ENCODE data around the gene UNC5C.

DNA sequence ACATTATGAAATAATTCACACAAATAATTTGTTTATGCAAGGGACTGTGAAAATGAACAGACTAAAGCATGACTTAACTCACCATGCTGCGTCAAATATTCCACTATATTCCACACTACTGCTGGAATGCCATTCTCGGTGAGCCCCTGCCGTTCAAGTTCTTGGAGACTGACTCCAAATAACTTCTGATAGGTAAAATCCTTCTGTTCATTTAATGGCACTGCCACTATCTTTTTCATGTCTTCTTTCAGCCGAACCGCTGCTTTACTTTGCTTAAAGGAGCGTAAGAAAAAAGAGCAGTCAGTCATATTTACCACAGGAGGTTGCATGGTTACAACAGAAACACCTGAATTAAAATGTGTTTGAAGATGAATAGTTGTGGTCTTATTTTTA is 27.6 kb downstream of the FAM13A start:
- PRO-cap, result no peak

- PRO-cap, result no peak
Measured at GRCh38 chr4:89247864-89248440, 59.6 kb downstream of the GPRIN3 start.

GRCh38 chr4:89279601-89280147 is 27.9 kb downstream of the GPRIN3 start:
- PRO-cap, result no peak

DNA sequence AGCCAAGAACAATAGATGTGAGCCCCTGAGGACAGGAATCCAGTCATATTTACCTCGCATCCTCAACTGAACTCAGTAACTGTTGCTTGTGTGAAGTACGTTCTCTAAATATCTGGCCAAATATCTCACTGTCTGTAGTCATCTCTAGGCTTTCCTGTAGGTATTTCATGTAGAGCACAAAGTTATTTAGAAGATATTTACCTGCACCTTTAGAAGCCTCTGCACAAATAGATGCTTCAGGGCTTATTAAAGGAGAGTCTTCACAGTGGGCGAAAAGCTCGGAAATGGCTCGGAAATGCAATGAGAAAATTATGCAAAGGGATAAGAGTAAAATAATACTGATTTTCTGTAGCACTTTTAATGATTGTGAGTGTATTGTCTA is 13.1 kb upstream of the GPRIN3 start:
- PRO-cap, result no peak

DNA sequence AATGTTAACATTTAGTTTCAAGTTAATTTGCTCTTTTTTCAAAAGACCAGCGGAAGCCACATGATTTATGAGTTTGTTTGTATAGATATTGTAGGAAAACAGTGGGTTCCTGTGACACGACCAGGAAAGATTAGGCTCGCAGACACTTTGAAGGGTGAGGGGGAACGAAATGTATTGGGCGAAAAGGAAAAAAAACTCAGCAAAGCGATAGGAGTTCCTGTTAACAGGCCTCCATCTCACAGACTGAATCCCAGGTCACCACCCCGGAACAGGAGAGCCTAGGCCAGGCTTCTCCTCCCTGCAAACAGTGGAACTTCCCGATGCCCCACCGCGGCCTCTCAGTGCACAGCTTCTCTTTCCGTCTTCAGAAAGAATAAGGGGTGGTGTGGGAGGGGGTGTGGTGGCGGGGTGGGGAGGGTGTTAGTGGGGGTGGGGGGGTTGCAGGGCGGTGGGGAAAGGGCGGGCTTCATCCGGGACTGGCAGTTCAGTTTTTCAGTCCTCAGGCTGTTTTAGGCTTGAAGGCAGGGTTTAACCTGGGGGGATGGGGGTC is 181.8 kb upstream of the GPRIN3 start:
- PRO-cap, result no peak

DNA sequence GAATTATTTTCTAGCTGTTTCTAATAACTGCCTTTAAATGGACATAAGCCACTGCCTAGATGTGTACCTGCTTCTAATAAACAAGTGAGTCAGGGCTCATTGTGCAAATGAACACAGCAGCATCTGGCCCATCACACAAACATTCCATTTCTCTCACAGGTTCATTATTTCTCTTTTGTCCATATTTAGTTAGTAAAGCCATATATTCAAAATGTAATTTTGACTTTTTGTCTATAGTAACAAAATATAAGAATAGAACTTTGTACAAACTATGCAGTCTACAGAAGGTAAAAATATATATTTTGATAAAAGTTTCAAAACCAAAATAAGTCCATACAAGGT is 242.5 kb upstream of the GPRIN3 start:
- PRO-cap, result no peak

GRCh38 chr4:94407840-94408205 is 43.9 kb upstream of the PDLIM5 start:
- PRO-cap, result no peak

DNA sequence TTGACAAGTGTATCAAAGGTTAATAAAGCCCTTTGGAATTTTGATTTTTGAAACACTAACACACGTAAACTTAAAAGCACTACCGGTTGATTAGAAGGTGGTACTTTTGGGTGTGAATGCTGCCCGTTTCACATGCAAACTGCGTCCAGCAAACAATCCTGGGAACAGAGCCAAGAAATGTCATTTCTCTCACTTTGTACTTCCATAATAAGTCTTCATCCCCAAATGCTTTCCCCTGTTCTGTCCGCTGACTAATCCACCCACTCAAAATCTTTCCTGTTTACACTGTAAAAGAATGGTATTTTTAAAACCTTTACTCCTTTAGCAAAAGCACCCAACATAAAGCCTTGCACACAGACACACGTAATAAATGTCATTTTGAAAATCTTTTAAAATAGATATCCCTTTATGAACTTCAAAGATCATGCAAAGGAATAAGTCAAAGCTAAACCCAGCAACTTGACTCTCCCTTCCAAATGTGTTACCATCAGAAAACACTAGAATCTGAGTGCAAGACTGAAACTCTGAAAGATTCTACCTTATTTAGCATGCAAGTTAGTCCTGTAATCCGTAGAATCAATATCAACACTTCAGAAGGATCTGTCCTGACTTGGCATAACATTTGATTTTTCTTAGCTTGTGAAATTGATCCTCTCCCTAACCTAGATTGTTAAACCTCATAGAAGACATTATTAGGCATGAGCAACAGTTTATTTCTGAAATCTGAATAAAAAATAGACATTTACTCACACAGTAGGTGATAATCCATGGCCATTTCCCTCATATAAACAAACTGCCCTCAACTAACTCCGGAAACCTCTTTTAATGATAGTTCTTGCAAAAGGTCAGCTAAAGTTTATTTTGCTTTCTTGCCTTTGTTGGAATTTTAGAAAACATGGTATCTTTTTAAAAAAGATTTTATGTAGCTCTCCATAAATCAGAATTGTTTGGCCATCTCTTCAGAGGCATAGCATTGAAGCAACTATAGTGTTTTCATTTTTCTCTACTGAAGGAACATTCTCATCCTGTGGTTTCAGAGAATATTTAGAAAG is 38.8 kb upstream of the PDLIM5 start:
- PRO-cap, result no peak

DNA sequence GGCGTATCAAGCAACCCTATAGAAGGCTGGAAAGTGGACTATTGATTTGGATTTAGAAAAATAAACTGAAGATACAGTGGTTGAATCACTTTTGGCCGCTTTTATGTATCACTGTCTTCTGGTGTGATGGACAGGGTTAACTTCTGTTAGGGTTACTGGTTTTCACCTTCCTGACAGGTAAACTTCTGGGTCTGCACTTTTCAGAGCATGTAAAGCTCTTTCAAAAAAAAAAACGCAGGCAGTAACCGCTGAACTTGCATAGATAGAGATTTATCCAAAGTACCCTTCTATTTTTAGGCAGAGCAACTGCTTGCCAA is 488 bp upstream of the PDLIM5 start:
- PRO-cap, result no peak

- PRO-cap, result no peak
Measured at GRCh38 chr4:94526306-94526750, 74.6 kb downstream of the PDLIM5 start.

- PRO-cap, result no peak
Measured at GRCh38 chr4:94535357-94535808, 83.6 kb downstream of the PDLIM5 start.

DNA sequence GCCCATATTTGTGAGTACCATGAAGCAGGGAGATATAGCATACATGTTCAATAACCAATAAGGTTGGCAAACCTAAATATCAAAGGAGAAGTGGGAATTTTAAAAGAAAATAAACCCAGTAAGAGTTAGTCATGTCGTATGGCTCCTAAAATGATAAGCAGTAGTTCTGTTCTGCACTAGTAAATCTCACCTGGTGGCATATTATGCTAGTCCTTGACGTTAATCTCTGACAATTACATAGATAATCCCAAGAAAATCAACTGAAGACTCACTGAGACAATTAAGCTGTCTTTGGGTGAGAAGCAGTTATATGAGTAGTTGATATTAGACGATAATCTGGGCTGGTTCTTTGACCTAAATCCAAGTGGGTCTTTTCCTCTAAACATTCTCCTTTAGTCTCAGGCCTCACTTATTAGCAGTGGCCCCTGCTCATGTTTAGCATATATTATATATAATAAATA is 146.4 kb downstream of the PDLIM5 start:
- PRO-cap, result no peak

DNA sequence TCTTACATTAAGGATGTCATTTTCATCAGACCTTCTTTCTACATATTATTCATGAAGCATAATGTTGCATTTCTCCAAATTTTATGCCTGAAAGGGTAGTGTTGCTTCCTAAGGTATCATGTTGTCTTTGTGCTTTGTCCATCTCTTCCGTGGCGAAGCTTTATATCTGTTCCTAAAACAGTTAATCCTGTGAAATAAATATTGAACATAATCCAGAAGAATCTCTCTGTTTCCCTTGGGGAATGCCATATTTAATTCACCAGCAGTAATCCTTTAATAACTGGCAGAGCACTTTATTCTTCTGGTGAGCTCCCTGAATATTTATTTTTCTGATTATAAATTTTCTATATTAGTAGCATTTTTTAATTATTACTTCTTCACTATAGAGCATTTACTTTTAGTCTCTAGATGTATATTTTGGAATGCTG is 91.0 kb upstream of the BMPR1B start:
- PRO-cap, result no peak

DNA sequence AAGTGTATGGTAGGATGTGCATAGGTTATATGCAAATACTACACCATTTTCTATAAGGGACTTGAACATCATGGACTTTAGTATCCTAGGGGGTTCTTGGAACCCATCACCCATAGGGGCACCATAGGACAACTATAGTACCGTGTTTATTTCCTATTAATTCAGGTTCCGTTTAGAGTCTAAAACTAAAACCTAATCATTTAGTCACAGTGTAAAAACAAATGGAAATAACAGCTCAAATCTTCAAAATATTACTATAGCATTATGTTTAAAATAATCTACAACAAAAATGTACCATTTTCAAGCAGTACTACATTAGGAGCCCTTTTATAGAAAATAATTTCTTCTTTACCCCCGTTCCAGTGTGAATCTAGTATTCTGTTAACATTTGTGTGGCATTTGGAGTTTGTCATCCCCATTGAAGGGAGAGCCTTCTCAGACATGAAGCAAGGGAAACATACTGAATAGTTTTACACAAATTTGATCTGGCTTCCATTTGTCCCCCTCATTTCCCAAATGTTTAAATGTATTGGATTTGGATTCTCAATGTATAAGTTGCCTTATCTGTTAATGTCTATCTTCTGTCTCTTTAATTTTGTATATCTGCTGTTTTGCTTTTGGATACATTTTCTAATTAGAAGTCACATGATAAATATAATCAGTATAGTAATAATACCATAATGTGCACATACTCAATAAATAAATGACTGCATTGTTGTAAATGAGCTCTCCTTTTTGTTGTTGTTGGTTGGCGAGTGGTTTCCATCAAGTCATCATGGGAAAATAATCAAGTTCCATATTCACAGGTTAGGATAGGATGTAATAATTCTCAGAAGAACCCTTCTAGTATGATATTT is 90.0 kb upstream of the BMPR1B start:
- PRO-cap, result no peak

DNA sequence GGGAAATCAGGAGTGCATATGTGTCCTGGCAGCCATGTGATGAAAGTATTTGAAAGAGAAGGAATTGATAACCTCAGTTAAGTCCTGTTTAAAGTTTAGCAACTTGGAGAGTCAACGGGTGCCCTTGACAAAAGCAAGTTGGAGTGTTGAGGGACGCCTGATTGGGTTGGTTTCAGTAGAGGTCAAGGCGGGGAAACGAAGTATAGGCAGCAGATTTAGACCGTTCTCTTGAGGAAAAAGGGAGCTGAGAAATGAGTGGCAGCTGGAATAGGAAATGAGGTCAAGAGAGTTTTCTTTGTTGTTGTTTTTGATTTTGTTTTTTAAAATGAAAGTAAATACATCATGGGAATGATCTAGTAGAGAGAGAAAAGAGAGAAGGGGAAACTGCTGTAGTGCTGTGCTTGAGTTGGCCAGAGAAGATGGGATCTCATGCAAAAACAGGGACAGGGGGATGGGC is 91.5 kb downstream of the BMPR1B start:
- PRO-cap, result no peak

DNA sequence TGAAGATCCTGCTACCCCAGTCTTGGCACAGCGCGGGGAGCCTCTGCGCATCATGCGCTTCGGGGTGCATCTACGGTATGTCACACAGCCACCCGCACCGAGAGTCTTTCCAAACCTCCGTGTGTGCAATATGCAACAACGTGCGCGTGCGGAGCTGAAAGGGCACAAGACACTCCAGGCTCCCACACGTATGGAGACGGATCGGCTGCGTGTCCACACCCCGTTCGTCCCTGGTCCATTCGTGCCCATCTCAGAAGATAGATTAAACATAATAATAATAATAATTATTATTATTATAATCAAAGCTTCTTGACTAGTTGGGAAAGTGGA is 533 bp downstream of the UNC5C start:
- PRO-cap, result no peak

GRCh38 chr4:95548605-95549800 is at the start of gene UNC5C:
UNC5C (minus strand) TSS chr4:95548973.
- PRO-cap, result bidirectional peak, plus-strand start at chr4:95549350, minus-strand start at chr4:95549210

DNA sequence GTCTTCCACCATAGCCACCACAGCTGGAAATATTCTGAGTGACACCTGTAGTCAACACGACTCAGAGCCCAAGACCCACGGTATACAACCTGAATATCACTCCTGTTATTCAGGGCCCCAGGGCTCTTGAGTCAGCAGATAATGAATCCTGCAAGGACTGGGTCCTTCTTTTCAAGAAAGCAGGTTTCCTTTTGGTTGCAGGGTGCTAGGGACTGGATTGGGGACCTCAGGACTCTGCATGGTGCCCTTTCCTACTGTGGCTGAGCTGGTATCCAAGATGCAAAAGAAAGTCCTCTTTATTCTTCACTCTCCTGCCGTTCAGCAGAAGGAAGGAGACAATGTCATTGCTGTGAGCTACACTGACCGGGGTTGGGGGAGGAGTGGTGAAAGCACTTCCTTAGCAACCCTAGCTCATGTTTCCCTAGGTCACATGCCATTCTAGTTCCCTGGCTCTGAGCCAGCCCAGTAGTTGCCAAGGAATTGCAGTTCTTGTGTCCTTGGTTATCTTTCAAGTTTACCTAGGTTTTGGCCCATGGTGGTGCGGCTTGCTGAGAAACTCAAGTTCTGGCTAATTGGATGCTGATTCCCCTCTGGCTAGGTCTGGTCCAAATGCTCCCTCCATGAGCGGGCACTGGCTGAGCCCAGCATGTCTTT is 23.7 kb upstream of the UNC5C start:
- PRO-cap, result no peak

DNA sequence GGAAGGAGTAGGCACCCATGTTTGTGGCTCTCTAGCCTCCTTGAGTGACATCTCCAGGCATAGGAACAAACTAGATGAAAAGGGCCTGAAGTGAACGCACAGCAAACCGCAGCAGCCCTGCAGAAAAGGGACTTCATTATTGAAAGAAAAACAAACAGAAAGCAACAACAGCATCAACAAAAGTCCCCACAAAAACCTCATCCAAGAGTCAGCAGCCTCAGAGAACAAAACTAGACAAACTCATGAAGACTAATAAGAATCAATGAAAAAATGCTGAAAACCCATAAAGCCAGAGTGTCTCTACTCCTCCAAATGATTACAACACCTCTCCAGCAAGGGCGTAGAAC is 805.7 kb downstream of the STPG2 start:
- PRO-cap, result no peak

DNA sequence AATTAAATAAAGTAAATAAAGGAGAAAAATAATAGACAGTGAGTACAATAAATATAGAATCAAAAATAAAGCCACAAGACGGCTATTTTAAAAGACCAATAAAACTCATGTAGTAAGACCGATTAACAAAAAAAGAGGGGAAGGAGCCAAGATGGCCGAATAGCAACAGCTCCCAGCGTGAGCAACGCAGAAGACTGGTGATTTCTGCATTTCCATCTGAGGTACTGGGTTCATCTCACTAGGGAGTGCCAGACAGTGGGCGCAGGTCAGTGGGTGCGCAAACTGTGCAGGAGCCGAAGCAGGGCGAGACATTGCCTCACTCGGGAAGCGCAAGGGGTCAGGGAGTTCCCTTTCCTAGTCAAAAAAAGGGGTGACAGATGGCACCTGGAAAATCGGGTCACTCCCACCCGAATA is 239.8 kb downstream of the STPG2 start:
- PRO-cap, result unidirectional peak, plus-strand start at position 128 of the sequence

Data from Metastatic Pancreatic Carcinoma in the Ovary (tissue), 1 donor.